ENCODE measurements around the genes SETDB2, KPNA3 and DLEU7.

GRCh38 chr13:49443129-49443669 lies 665 bp downstream of the CAB39L start:
- PRO-cap, result bidirectional peak, plus-strand start at chr13:49443555, minus-strand start at chr13:49443495

DNA sequence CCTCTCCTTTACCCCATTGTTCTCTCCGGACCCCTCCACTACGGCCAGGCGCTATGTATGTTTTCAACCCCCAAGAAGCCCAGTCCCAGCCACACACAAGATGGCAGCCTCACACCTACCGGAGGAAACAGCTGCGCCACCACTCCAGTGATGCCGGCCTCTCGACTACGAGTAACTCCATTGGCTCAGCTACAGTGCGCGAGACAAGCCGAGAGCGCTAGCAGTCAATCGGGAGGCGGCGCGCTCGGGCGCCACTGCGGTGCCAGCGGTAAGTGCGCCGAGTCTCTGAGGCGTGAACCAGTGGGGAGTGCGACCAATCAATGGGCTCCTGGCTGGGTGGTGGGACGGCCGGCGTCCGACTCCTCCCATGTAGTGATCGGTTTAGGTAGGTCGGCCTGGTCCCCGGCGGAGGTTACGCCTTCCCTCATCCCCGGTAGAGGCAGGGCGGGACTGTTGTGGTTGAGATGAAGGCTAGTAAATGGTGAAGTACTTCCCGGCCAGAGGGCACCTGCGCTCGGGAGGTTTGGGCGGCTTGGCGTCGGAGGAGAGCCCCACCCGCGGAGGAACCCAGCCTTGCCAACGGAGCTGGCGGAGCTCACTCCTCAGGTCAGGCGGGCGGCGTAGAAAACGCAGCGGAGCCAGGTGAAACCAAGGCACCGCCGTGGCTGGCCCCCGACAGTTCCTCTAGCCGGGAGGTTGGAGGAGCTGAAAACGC lies at the start of gene SETDB2:
SETDB2 (plus strand) TSS at position 408 of the 715 bp plus-strand sequence.
- PRO-cap, result bidirectional peak, plus-strand start at position 507 of the sequence, minus-strand start at position 152 of the sequence

DNA sequence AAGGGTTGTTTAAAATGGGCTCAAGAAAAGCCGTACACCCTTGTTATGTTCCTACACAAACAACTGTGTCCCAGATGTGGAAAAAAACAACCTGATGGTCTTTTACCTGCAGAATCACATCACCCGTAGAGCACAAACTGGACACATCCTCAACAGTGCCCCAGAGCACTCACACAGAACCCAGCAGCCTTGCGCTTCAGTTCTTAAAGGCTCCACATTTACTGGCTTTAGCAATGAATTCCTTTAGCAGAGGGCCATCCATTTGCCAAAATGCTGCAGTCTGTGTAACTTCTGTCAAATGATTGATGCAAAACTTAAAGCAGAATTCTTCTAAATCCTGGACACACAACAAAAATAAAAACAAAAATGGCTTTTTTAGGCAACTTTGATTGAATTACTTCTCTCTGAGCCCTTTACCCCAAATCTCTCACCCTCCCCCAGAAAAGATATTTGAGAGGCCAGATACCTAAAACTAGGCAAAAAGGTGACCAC lies 38.2 kb downstream of the PHF11 start:
- PRO-cap, result no peak

DNA sequence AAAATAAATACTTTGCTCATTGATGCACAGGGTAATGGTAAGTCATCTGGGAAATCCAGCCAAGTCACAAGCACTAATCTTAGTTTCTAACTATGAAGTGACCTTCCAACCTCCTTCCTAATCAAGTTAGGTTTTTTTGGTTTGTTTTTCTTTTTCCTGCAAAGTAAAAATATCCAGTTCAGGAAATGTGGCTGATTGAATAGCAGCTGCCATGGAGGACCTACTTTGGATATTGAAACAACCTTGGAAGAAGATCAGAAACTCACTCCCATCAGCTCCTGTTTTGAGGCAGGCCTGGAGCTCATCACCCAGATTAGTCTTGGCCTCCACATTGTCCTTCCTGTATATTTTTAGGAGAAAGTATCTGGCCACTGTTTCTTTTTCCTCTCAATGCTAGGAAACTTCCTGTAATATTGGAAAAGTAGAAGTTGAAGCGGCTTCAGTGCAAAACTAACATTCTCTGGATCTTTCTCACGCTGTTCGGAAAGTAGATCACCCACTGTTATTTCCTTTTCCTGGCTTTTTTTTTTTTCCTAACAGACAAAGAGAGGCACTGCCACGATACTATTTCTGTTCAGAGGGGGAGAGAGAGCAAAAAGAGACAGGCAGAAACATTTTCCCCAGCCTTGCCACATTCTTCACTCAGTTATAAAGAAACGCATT lies 12.2 kb upstream of the ARL11 start:
- PRO-cap, result no peak

DNA sequence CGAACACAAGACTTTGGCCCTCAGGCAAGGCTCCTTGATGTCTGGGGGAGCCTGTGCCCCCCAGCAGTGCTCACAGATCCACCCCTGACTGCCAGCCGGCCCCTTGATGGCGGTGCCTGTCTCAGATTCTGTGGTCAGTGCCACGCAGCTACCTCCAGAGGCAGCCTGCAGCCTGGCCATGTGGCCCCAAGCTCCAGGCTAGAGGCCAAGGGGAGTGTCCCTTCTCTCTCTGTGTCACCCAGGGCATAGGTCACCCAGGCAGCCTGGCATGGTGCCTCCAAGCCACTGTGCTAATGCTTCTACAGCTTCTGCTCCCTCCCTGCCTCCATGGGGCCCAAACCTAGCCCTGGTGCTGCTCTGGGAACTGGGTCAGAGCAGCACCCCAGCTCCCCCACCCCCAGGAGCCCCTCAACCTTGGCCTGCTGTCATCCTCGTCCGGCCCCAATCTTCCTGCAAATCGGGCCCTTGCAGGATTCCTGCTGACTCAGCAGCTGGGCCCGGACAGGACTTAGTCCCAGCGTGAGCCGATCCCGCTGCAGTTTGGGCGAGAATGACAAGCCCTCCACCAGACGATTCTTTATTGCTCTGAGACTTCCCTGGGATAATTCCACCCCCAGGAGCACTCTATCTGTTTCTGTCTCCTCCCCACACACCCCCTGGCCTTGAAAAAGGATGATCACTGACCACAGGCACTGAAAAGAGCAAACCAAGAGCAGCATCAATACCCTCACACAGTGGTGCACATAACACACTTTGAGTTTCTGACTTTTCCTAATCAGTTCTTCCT lies 2.7 kb upstream of the ARL11 start:
- PRO-cap, result no peak

GRCh38 chr13:49686534-49687339 lies 4.5 kb downstream of the EBPL start:
- PRO-cap, result no peak

DNA sequence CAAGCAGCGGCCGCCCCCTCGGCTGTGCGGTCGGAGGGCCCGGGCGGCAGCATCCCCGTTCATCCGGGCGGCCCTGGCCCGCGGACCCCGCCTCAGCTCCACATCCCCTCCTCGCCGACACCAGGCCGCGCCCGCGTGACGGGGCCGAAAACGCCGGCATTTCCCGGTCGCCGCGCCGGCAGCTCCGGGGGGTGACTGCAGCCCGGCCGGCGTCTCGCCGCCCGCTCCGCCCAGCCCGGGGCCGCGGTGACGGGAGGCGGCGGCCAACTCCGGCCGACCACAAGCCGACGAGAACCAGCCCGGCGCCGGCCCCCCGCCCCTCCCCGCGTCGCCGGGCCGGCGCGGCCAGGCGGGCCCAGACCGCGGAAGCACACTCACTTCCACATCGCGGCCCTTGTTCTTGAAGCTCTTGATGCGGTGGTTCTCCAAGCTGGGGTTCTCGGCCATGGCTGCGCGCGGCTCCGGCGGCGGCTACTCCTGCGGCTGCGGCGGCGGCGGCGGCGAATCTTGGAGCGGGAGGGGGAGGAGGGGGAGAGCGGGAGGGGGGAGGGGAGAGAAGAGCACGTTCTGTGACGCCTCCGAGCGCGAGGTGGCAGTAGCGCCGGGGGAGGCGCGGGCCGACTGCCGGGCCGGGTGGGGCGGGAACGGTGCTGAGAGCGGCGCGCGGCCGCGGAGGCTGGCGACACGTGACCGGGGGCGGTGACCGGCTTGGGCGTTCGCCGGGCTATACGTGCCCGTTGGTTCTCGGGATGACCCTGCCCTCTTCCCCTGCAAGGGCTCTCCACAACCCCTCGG lies at the start of gene KPNA3:
KPNA3 (minus strand) TSS at position 623 of the 795 bp plus-strand sequence.
- PRO-cap, result bidirectional peak, plus-strand start at position 280 of the sequence, minus-strand start at position 228 of the sequence; bidirectional peak, plus-strand start at position 328 of the sequence, minus-strand start at position 376 of the sequence; bidirectional peak, plus-strand start at position 632 of the sequence, minus-strand start at position 479 of the sequence

DNA sequence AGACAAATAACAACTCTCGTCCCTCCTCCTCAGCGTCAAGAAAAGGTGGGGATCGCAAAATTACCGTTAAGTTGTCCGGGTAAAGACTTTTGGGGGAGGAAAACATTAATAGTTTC lies 65.4 kb downstream of the KCNRG start:
- PRO-cap, result bidirectional peak, plus-strand start at position 32 of the sequence, minus-strand start outside the sequence

DNA sequence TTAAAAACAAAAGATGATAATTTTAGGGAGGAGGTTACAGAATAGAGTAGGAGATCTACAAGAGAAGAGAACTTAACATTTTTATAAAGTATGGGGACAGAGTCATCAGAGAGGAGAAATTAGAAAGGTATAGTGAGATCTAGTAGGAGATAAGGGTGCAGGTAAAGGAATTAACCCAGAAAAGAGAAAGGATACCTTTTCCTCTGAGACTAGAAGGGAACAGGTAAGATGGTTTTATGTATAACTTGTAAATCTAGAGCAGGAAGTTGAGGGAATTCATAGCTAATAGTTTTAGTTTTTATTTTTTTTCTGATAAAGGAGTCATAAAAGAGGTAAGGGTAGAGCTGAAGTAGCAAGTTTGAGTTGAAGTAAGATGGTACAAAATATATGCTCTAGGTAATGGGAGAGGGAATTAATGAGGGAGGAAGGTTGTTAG lies 77.5 kb downstream of the KCNRG start:
- PRO-cap, result no peak

- PRO-cap, result no peak
Measured at GRCh38 chr13:50115157-50116206, 100.2 kb downstream of the KCNRG start.

DNA sequence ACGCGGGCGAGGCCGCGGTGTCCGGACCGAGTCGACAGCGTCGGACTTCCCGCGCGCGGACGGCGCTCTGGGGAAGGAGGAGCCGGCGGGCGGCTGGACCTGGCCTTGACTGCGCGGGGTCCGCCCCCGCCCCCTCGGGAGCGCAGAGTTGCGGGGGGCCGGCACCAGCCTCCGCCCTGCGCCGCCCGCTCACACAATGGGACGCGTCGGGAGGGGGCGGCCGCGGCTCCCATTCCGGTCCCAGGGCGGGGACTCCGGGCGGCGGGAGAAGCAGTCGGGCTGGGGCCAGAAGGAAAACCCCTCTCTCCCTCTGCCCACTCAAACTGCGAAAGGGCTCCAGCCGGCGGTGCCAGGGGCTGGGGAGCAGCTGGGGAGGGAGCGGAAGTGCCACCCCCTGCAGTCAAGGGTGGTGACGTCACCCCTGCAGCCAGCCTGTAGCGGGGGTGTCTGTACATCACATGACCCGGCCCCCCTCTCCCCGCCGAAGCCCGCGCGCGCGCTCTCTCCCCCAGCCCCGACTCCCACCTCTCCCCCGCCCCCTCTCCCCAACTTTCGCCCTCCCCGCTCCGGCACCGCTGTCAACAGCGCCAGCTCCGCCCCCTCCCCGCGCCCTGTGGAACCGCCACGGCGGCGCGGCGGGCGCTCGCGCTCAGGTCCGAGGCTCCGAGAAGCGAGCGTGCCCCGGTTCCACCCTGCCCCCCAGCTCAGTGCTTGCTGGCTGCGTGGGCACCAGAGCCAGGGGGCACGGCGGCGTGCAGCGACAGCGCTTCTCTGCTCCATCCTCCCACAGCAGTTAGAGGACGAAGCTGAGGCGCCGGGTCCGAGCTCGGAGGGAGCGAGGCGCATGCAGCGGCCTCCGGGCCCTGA lies 109.1 kb downstream of the KCNRG start:
- PRO-cap, result bidirectional peak, plus-strand start at position 196 of the sequence, minus-strand start at position 69 of the sequence; bidirectional peak, plus-strand start at position 652 of the sequence, minus-strand start at position 517 of the sequence

- PRO-cap, result bidirectional peak, plus-strand start at chr13:50125180, minus-strand start at chr13:50125080; bidirectional peak, plus-strand start at chr13:50125372, minus-strand start at chr13:50125541
Measured at GRCh38 chr13:50124953-50125442, 109.8 kb downstream of the KCNRG start.

DNA sequence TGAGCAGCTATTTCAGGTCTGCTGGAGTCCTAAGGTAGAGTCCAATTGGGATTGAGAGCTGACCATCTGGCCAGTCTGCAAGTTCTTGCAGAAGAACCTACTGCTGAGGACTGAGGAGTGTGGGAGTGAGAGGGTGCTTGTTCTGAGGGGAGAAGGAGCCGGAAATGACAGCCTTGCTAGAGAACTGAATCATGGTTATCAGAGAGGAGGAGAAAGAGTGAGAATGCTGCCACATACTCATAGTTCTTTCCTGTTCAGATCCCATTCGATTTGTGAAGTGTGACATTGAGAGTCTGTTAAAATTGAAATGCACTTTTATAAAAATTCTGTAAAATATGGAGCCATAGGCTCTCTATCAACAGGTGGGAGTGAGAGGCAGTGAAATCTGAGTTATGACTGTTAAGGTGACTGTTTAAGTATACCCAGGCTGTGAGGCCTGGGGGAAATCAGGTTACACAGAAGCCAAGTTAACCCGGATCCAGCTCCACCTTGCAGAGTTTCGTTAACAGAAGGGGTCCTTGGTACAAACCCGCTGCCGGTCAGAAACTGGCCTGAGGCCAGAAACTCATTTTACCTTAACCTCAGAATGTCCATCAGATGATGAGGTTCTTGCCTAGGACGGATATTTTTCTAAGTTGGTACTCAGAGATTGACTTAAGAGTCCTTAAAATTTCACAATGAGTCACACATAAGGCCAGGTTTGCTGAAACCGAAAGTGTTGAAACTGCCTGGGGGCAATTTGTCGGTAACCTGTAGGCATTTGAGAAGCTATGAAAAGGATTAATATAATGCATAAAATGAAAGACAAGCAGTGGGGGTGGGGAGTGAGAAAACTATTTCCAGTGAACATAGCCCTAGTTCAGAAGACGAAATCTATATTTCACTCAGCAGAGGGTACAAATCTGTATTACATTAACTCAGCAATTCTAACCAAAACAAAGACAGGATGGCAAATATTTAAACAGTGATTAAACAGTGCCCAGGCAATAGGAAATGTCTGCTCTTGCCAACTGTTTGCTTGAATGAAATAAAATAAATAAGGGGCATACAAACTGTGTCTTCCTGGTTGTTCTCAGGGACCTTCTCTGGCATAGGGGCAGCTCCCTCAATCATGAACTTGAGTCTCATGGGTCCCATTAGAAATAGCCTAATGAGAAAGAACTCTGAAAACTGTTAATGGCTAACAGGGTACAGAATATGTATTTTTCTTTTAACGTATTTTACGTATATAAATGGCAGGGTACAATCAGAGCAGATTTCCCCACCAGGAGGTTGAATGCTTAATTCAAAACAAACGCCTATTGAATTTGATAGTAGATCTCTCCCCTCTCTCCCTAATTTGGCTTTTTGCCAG lies 350.6 kb downstream of the KCNRG start:
- PRO-cap, result unidirectional peak, plus-strand start at position 201 of the sequence; unidirectional peak, plus-strand start at position 264 of the sequence

- PRO-cap, result no peak
Measured at GRCh38 chr13:50684324-50684786, 159.1 kb downstream of the DLEU7 start.

GRCh38 chr13:50843146-50844054 lies at the start of gene DLEU7:
TSS of gene DLEU7 (minus strand) at chr13:50843692.
- PRO-cap, result no peak

GRCh38 chr13:50909907-50910938 lies 632 bp downstream of the RNASEH2B start:
- PRO-cap, result bidirectional peak, plus-strand start at chr13:50910147, minus-strand start at chr13:50910021

DNA sequence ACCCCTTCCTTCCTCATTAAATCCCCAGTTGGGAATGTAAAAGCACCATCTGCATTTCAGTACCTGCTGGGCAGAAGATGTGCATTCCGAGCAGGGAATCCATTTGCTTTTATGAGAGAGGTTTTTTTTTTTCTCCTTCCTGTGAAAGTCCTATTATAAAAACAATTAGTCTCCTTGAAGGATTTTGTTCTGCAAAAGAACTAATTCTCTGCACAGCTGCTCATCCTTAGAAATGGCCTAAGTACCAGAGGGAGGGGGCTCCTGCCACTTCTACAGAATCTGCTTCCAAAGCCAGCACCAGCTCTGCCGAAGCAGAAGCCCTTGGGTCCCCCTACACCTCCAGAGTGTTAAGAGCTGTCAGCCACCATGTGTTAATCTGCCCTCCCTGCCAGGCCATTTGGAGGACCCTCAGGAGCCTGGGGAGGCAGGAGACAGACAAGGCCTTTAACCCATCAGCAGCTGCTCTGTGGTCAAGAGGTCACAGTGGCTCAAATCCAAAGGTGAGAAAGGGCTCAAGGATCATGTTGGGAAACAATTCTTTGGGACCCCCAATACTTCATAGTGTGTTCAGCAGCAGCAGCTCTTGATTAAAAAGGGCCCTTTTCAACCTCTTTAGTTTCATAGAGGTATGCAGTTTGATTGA lies 36.3 kb upstream of the SERPINE3 start:
- PRO-cap, result no peak

- PRO-cap, result no peak
Measured at GRCh38 chr13:51378058-51378513, 38.6 kb downstream of the SERPINE3 start.

DNA sequence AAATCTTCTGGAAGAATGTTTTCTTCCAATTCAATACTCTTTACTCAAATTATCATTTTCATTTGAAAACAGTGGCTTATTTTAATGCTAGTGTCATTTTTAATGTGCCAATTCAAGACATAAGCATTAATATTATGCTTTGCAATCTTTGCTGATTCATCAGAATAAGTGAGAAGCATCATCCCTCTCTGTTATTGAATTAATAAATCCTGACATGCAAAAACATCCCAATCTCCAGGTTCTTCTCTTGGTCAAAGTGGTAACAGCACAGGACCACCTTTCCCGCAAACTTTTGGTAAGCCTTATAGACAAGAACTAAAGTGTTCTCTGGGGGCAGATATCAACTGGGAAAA lies 3.8 kb downstream of the INTS6 start:
- PRO-cap, result no peak

GRCh38 chr13:51451415-51451865 lies 1.4 kb downstream of the INTS6 start:
- PRO-cap, result bidirectional peak, plus-strand start at chr13:51451595, minus-strand start at chr13:51451594; bidirectional peak, plus-strand start at chr13:51451683, minus-strand start at chr13:51451709; bidirectional peak, plus-strand start at chr13:51452038, minus-strand start at chr13:51451801

Measured in rectum (tissue), 1 donor.